ENCODE data around the genes FLAD1, EFNA4 and SLC50A1.

GRCh38 chr1:154552769-154553758 is 5.4 kb downstream of the UBE2Q1 start:
- PRO-cap: no peak

GRCh38 chr1:154589619-154590062 is 18.3 kb downstream of the ADAR start:
- PRO-cap: no peak

GRCh38 chr1:154600935-154601766 is 6.8 kb downstream of the ADAR start:
- PRO-cap: no peak

DNA sequence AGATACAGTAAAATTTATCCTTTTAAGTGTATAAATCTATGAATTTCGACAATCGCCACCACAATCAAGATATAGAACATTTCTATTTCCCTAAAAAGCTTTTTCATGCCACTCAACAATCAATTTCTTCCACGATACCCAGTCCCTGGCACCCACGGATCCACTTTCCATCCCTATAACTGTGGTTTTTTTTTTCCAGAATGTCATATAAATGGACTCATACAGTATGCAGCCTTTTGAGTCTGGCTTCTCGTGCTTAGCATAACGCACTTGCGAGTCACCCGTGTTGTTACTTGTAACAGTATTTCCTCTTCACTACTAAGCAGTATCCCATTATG is 1.0 kb downstream of the ADAR start:
- PRO-cap: no peak

GRCh38 chr1:154671144-154671875 is 63.3 kb upstream of the ADAR start:
- PRO-cap: no peak

GRCh38 chr1:154751605-154752263 is 118.3 kb downstream of the KCNN3 start:
- PRO-cap: no peak

DNA sequence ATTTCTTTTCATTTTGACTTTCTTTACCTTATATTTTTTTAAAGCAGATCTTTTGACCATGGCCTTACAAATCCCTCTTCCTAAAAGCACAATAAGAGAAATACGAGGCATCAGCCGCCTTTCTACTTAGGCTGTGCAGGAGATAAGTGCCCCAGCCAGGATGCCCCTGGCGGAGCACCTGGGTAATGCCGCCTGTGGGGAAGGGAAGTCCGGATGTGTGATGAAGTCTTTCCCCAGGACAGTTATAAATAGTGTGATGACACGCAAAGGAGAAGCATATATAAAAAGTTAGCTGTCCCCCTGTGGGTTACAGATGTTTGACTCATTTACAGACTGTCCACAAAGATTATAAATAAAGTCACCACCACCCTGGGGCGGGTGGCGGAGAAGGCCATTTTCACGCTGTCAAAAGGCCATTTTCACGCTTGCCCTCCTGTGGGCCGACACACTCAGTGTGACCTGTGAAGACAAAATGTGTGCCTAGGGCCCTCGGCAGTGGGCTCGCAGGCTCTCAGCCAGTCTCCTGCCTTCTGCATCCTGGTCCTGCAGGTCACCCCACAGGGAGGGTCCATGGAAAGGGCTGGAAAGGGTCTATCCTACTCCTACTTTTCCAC is 6.3 kb downstream of the KCNN3 start:
- PRO-cap: no peak

DNA sequence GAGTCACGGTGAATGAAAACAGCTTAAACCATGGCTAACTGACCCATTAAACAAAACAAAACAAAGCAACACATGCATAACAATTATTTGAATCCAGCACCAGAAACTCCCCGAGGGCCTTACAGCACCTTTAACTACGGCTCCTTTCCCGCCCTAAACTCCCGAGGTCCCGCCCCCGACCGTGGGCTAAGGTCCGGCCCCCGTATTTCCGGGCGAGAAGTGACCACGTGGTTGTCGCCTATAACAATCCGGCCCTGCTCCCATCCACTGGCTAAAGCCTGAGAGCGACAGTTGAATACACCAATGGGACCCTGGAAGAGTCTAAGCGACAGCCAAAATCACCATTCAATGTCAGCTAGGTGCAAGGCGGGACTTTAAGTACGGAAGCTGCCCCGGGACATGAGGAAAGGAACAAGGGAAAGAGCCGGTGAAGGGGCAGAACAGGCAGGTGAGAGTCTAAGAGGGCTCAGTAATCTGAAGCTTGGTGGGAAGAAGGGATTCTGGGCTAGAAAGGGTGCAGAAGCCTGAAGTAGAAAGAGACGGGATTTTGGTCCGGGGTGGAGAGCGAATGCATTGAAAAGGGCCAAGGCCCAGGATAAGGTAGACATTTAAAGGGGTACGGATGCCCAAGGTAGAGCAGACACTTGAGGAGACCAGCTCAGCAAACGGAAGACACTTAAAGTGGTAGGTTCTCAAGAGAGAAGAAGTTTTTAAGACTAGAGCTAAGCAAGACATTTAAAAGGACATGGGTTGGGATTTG is at the start of gene FLAD1:
Gene FLAD1, plus strand, starts transcription at position 395 of the 760 bp plus-strand sequence.
- PRO-cap: bidirectional peak, plus-strand start at position 405 of the sequence, minus-strand start at position 160 of the sequence

GRCh38 chr1:155062273-155063417 is 895 bp upstream of the EFNA4 start:
- PRO-cap: no peak

GRCh38 chr1:155063418-155064777 is at the start of gene EFNA4:
Gene EFNA4 (plus strand): TSS chr1:155063740.
- PRO-cap: unidirectional peak, plus-strand start at chr1:155063773

DNA sequence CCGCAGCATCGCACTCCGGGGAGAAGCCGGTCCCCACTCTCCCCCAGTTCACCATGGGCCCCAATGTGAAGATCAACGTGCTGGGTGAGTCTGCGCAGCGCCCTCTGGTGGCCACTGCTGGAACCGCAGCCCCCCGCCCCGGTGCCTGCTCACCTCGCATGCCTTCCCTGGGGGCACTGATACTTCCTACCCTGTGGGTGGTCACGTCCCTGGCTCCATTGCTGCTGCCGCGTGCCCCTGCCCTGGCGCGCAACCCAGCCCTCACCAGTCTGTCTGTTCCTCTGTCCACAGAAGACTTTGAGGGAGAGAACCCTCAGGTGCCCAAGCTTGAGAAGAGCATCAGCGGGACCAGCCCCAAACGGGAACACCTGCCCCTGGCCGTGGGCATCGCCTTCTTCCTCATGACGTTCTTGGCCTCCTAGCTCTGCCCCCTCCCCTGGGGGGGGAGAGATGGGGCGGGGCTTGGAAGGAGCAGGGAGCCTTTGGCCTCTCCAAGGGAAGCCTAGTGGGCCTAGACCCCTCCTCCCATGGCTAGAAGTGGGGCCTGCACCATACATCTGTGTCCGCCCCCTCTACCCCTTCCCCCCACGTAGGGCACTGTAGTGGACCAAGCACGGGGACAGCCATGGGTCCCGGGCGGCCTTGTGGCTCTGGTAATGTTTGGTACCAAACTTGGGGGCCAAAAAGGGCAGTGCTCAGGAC is 7.6 kb downstream of the EFNA3 start:
- PRO-cap: no peak

DNA sequence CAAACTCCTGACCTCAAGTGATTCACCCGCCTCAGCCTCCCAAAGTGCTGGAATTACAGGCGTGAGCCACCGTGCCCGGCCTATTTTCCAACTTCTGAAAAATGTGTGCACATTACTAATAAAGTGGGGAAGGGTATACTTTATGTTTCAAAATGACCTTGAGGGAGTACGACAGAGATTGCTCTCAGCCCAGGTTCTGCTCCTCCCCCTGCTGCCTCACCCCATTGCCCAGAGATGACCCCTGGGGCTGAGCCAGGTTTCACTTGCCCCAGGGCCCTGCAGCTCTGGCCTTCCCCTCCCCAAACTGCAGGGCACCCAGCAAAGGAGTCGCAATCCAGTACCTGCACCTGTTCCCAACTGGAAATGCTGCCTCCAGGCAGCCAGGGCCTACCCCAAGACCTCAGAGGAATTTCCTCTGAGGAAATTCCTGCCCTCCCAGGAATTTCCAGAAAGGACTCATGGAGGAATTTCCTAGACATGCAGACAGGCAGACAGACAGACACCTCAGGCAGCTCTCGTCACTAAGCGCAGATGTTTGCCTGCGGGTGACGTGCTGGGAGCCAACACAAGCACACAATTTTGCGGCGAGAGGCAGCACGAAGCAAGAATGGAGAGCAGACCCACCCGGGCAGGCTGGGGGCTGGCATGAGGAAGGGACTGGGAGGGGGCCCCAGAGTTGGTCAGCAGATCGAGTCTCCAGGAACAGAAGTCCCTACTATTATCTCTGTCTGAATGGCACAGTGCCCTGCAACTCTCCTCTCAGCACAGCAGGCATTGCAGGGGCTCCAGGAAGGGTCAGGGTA is 3.1 kb upstream of the EFNA1 start:
- PRO-cap: no peak

- PRO-cap: no peak
Measured at GRCh38 chr1:155125261-155125842, 2.3 kb upstream of the EFNA1 start.

DNA sequence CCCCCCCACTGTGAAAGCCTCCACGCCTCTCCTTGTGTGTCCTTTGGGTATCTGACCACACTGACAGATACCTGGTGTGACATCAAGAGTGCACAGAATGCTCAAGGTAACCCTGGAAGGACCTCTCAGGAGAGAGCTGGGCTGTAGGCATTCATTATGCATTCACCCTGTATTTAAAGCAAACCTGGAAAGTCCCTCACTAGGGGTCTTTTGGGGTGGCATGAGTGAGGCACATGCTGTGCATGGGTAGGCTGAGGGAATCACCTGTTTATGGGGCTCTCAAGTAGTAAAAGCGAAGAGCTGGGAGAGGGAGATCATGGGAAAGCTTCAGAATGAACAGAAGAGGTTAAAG is 702 bp downstream of the EFNA1 start:
- PRO-cap: no peak

DNA sequence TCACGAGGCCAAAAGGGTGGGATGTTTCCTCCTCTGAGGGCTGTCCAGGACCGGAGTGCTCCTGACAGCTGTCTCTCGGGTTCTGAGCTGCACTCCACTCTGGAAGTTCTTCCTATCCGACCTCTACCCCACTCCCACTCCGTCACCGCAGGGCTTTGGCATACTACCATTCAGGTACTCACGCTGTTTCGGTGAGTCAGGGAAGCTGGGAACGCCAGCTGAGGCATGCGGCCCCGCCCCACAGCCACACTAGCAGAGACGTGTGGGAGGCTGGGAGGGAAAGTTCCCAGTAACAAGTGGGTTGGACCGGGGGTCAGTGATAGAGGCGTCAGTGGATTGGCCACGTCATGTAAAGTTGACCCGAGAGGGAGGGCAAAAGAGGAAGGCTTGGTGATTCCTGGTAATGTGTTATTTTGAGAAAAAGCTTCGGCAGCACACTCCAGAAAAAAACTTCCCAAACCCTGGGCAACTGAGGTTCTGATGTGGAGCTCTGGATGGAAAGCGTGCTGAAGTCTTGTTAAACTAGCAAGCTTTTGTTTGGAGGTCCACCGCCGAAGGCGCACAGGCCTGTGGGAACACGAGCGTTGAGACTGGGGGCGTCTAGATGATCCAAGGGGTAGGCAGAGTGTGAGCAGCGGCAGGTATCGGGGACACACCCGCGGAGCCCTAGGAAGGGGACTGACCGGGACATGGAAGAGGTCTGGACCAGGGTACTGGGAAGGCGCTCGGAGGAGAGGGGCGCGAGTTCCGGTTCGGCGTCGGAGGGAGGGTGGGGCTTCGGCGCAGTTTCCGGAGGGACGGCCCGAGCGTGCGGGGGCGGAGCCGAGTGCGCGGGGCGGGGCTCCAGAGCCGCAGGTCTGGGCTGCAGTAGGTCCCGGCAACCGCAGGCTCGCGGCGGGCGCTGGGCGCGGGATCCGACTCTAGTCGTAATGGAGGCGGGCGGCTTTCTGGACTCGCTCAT is at the start of gene SLC50A1:
Gene SLC50A1, plus strand, starts transcription at position 870 of the 961 bp plus-strand sequence.
- PRO-cap: bidirectional peak, plus-strand start at position 358 of the sequence, minus-strand start at position 84 of the sequence; bidirectional peak, plus-strand start at position 886 of the sequence, minus-strand start at position 760 of the sequence

GRCh38 chr1:155183448-155183823 is 9.8 kb downstream of the TRIM46 start:
- PRO-cap: no peak

- PRO-cap: no peak
Measured at GRCh38 chr1:155191722-155192644, 15.7 kb downstream of the THBS3 start.

DNA sequence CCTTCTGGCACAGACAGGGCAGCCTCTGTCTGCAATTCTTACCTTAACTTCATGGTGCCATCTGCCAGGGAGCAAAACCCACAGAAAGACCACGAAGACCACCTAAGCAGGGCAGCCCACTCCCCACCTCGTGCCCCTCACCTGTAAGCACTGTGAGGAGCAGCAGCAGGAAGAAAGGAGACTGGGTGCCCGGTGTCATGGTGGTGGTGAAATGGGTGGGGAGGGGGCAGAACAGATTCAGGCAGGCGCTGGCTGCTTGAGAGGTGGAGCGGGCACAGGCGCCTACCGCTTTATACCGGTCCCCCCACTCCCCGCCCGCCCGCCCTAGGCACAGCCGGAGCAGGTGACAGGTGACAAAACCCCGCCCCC is 15.1 kb downstream of the THBS3 start:
- PRO-cap: no peak

- PRO-cap: unidirectional peak, minus-strand start at chr1:155226710
Measured at GRCh38 chr1:155226252-155227267, 14.5 kb downstream of the GBA1 start.

GRCh38 chr1:155689227-155689580 is 313 bp downstream of the DAP3 start:
- PRO-cap: no peak